GM12878 (cell line): Measurements from ENCODE around the genes UCP3 and XRRA1.

DNA sequence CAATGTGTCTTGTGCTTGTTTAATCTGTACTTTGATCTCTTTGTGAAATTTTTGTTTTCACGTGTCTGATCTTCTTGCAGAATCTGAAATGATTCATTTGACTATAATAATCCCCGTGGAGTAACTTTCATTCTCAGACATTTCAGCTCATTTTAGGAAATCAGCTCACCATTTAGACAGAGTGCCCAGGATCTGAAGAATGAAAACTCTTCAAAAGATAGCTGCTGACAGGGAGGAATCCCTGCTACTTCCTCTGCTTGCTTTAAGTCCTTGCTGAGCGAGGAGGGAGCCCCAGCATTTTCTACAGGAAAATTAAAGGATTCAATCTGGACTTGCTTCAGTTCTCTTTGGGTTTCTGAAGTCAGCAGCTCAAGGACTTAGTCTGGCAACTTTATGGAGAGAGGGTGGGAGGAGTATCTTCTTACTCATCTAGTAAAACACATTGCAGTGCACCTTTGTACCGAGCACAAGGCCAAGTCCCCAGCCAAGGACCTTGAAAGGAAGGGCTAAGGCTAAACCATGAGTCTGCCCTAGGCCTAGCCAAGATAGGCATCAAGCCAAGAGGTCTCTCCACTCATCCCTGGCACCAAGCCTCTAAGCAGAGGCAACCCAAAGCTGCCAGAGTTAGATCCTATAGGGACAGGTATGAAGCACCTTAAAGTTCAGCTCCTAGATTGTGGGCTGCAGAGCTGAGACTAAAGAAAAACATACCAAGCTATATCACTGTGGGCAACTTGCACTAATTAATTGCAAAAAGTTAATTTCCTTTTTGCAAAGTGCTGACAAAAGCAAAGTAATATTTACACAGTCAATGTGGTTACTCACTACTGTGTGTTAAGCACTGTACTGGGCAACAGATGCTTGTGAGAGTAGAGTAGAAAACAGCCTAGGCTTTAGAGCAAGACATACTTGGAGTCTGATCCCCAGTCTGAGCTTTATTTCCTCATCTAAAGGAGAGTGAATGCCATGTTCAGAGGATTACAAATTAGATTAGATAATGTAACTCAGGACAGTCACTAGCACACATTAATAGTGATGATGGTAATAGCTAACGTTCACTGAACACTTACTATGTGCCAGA lies 7.4 kb downstream of the COA4 start:
- RAMPAGE, long total RNA = no peak
- RRBS, 2 experiments = no CpG with 5 or more reads among the region's 5 CpGs
CAGE:
- cytosol, long polyA minus RNA = no peak
- cytosol, long polyA plus RNA = no peak
- long polyA plus RNA = no peak
- nucleolus, long total RNA = no peak
- nucleus, long polyA plus RNA = no peak
- nucleus, long total RNA = no peak

- RAMPAGE, long total RNA = no peak
- RRBS, 2 experiments = no CpG with 5 or more reads among the region's 9 CpGs
CAGE:
- cytosol, long polyA minus RNA = no peak
- cytosol, long polyA plus RNA = no peak
- long polyA plus RNA = no peak
- nucleolus, long total RNA = no peak
- nucleus, long polyA plus RNA = no peak
- nucleus, long total RNA = no peak
Observed at GRCh38 chr11:73875511-73876239, 971 bp downstream of the COA4 start.

- RAMPAGE, long total RNA = no peak
- RRBS, 2 experiments = 48% methylated on average over 2 to 3 of the region's 9 CpGs
CAGE:
- cytosol, long polyA minus RNA = no peak
- cytosol, long polyA plus RNA = no peak
- long polyA plus RNA = no peak
- nucleolus, long total RNA = no peak
- nucleus, long polyA plus RNA = no peak
- nucleus, long total RNA = no peak
Observed at GRCh38 chr11:73964852-73965459, 14.1 kb downstream of the DNAJB13 start.

GRCh38 chr11:73969302-73969947 lies 13.2 kb downstream of the UCP2 start:
- RAMPAGE, long total RNA = no peak
- RRBS, 2 experiments = no CpG with 5 or more reads among the region's 3 CpGs
CAGE:
- cytosol, long polyA minus RNA = no peak
- cytosol, long polyA plus RNA = no peak
- long polyA plus RNA = no peak
- nucleolus, long total RNA = no peak
- nucleus, long polyA plus RNA = no peak
- nucleus, long total RNA = no peak

DNA sequence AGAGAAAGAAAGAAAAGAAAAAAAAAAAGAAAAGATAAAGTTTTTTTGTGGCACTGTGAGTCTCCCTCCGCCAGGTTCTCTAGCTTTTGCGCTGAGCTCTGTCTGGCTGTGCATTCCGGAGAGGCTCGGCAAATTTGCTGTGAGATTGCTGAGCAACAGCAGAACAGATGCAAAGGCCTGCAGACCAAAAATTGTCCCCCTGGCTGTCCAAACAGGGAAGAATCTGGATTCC lies 1.4 kb upstream of the UCP2 start:
- RAMPAGE, long total RNA = no peak
- RRBS, 2 experiments = no CpG with 5 or more reads among the region's 4 CpGs
CAGE:
- cytosol, long polyA minus RNA = no peak
- cytosol, long polyA plus RNA = no peak
- long polyA plus RNA = no peak
- nucleolus, long total RNA = no peak
- nucleus, long polyA plus RNA = no peak
- nucleus, long total RNA = no peak

- RAMPAGE, long total RNA = no peak
- RRBS, 2 experiments = no CpG with 5 or more reads among the region's 1 CpG
CAGE:
- cytosol, long polyA minus RNA = no peak
- cytosol, long polyA plus RNA = no peak
- long polyA plus RNA = no peak
- nucleolus, long total RNA = no peak
- nucleus, long polyA plus RNA = no peak
- nucleus, long total RNA = no peak
Observed at GRCh38 chr11:73995167-73995535, 12.5 kb upstream of the UCP2 start.

GRCh38 chr11:74001429-74002210 lies 7.3 kb downstream of the UCP3 start:
- RAMPAGE, long total RNA = no peak
- RRBS, 2 experiments = no CpG with 5 or more reads among the region's 17 CpGs
CAGE:
- cytosol, long polyA minus RNA = no peak
- cytosol, long polyA plus RNA = no peak
- long polyA plus RNA = no peak
- nucleolus, long total RNA = no peak
- nucleus, long polyA plus RNA = no peak
- nucleus, long total RNA = no peak

- RAMPAGE, long total RNA = no peak
- RRBS, 2 experiments = no CpG with 5 or more reads among the region's 5 CpGs
CAGE:
- cytosol, long polyA minus RNA = no peak
- cytosol, long polyA plus RNA = no peak
- long polyA plus RNA = no peak
- nucleolus, long total RNA = no peak
- nucleus, long polyA plus RNA = no peak
- nucleus, long total RNA = no peak
Observed at GRCh38 chr11:74008885-74009396, at the start of gene UCP3. UCP3 (minus strand) TSS chr11:74009085.

DNA sequence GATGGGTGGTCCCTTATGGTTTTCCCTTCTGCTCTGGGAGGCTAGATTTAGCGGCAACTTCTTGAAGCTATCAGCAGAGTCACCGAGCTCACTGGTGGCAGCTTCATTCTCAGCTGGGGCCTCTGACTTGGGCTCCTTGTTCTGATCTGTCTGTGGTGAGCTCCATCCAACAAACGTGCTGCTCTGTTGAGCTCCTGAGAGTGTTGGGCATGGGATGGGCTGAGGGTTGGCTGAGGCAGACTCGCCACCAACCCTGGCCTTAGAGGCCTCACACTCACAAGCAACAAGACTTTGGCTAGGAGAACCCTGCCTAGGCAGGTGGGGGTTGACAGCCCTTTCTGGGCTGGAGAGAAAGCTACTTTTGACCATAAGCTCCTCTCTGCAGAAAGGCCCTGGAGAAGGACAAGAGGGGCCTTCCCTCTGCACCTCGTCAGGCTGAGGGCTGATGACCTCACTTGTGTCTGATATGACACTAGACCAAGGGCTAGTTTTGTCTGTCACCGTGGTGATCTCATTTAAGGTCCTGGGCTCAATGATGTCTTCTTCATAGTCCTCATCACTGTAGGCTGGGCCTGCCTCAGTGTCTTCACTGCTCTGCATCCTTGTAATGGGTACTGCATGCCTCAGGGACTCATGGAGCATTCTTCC lies 24.7 kb upstream of the UCP3 start:
- RAMPAGE, long total RNA = no peak
- RRBS, 2 experiments = no CpG with 5 or more reads among the region's 6 CpGs
CAGE:
- cytosol, long polyA minus RNA = no peak
- cytosol, long polyA plus RNA = no peak
- long polyA plus RNA = no peak
- nucleolus, long total RNA = no peak
- nucleus, long polyA plus RNA = no peak
- nucleus, long total RNA = no peak

- RAMPAGE, long total RNA = no peak
- RRBS, 2 experiments = no CpG with 5 or more reads among the region's 2 CpGs
CAGE:
- cytosol, long polyA minus RNA = no peak
- cytosol, long polyA plus RNA = no peak
- long polyA plus RNA = no peak
- nucleolus, long total RNA = no peak
- nucleus, long polyA plus RNA = no peak
- nucleus, long total RNA = no peak
Observed at GRCh38 chr11:74319080-74319576, 7.7 kb upstream of the P4HA3 start.

DNA sequence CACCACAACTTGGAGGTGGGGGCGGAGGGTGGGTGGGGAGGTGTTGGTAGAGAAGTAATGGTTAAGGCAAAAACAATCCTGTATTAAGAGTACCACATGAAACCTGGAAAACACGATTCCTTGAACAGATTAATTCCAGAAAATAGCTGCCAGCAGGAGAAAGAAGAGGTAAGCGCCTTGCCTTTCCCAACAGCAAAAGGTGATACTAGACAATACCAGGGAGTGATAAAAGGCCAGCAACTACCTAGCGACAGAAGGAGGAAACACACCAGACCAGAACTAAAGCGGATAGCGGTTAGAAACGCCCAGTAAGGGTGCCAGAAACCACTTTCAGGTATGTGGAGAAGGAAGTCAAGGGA lies 918 bp downstream of the PGM2L1 start:
- RAMPAGE, long total RNA = no peak
- RRBS, 2 experiments = no CpG with 5 or more reads among the region's 7 CpGs
CAGE:
- cytosol, long polyA minus RNA = no peak
- cytosol, long polyA plus RNA = no peak
- long polyA plus RNA = no peak
- nucleolus, long total RNA = no peak
- nucleus, long polyA plus RNA = no peak
- nucleus, long total RNA = no peak

- RAMPAGE, long total RNA = no peak
- RRBS, 2 experiments = no CpG with 5 or more reads among the region's 7 CpGs
CAGE:
- cytosol, long polyA minus RNA = no peak
- cytosol, long polyA plus RNA = no peak
- long polyA plus RNA = no peak
- nucleolus, long total RNA = no peak
- nucleus, long polyA plus RNA = no peak
- nucleus, long total RNA = no peak
Observed at GRCh38 chr11:74617855-74618098, 25.4 kb downstream of the POLD3 start.

GRCh38 chr11:74783543-74784082 lies 35.0 kb downstream of the RNF169 start:
- RAMPAGE, long total RNA = no peak
- RRBS, 2 experiments = no CpG with 5 or more reads among the region's 1 CpG
CAGE:
- cytosol, long polyA minus RNA = no peak
- cytosol, long polyA plus RNA = no peak
- long polyA plus RNA = no peak
- nucleolus, long total RNA = no peak
- nucleus, long polyA plus RNA = no peak
- nucleus, long total RNA = no peak

GRCh38 chr11:74820381-74821190 lies 71.9 kb downstream of the RNF169 start:
- RAMPAGE, long total RNA = no peak
- RRBS, 2 experiments = no CpG with 5 or more reads among the region's 2 CpGs
CAGE:
- cytosol, long polyA minus RNA = no peak
- cytosol, long polyA plus RNA = no peak
- long polyA plus RNA = no peak
- nucleolus, long total RNA = no peak
- nucleus, long polyA plus RNA = no peak
- nucleus, long total RNA = no peak

- RAMPAGE, long total RNA = no peak
- RRBS, 2 experiments = no CpG with 5 or more reads among the region's 1 CpG
CAGE:
- cytosol, long polyA minus RNA = no peak
- cytosol, long polyA plus RNA = no peak
- long polyA plus RNA = no peak
- nucleolus, long total RNA = no peak
- nucleus, long polyA plus RNA = no peak
- nucleus, long total RNA = no peak
Observed at GRCh38 chr11:74837194-74838101, 88.8 kb downstream of the RNF169 start.

DNA sequence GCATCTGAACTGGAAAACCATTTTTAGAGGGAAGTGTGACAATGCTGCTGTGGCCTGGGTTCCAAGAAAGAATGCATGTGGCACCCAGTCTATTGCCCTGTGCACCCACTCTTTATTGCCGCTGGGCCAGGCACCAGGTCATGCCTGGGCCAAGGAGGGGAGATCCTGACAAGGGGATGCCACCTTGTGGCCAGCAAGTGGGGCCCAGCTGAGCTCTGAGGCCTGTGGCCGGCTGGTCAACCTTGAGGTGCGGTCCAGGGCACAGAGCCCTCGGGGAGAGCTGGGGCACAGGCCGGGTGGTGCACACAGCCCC lies 94.2 kb downstream of the RNF169 start:
- RAMPAGE, long total RNA = no peak
- RRBS, 2 experiments = 90 to 94% methylated on average over 4 of the region's 5 CpGs
CAGE:
- cytosol, long polyA minus RNA = no peak
- cytosol, long polyA plus RNA = no peak
- long polyA plus RNA = no peak
- nucleolus, long total RNA = no peak
- nucleus, long polyA plus RNA = no peak
- nucleus, long total RNA = no peak

- RAMPAGE, long total RNA = start-site peak on the minus strand at chr11:74949057-74949133, 88 and 72 reads in 2 replicates; start-site peak on the plus strand at chr11:74949259-74949364, 1,588 and 2,141 reads in 2 replicates
- RRBS, 2 experiments = under 1 to 2% methylated on average over 14 to 24 of the region's 76 CpGs
CAGE:
- cytosol, long polyA minus RNA = start-site peak on the minus strand at chr11:74949058-74949071, 56 reads; start-site peak on the plus strand at chr11:74949539-74949546, 17 reads
- cytosol, long polyA plus RNA = start-site peak on the plus strand at chr11:74949288-74949368, 150 and 198 reads in 2 replicates
- long polyA plus RNA = start-site peak on the minus strand at chr11:74949055-74949133, 29 and 76 reads in 2 replicates; start-site peak on the plus strand at chr11:74949288-74949366, 49 and 126 reads in 2 replicates
- nucleolus, long total RNA = start-site peak on the plus strand at chr11:74949287-74949292, 19 reads; start-site peak on the plus strand at chr11:74949346-74949425, 27 reads
- nucleus, long polyA plus RNA = no peak
- nucleus, long total RNA = no peak
Observed at GRCh38 chr11:74948558-74949750, at the start of gene XRRA1. XRRA1 (minus strand) TSS chr11:74949091.

DNA sequence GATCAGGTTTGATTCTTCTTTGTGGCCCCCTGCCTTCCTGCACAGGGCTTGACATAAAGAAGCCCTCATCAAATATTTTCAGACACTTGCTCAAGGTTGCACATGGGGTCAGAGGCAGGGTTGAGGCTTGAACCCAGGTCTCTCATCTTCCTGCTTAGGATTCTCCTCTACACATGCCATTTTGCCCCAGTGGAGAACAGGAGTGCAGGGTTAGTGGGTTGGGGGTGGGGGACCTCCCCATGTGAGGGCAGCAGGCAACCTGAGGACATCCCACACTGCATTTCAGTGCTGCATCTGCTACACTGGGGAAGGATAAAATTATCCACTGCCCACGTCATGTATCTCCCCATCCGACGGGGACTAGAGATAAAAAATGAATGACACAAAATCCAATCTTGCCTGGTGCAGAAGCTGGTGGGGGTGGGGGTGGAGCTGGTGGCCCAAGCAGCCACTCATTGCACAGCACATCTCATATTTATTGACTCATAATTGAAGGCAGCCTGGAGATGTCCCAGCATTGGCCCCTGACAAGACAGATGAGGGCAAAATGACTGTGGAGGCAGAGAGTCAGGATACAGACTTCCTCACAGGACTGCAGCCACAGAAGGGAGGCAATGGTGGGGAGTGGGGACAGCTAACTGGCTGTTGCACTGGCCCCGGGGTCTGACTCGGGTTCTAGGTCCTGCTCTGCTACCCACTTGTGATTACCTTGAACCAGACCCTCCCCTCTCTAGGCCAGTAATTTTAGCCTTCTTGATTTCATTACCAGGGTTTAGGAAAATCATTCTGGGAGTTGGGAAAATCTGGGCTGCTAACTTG lies 41.4 kb downstream of the NEU3 start:
- RAMPAGE, long total RNA = no peak
- RRBS, 2 experiments = no CpG with 5 or more reads among the region's 5 CpGs
CAGE:
- cytosol, long polyA minus RNA = no peak
- cytosol, long polyA plus RNA = no peak
- long polyA plus RNA = no peak
- nucleolus, long total RNA = no peak
- nucleus, long polyA plus RNA = no peak
- nucleus, long total RNA = no peak

GRCh38 chr11:75159953-75160912 lies 9.3 kb downstream of the SLCO2B1 start:
- RAMPAGE, long total RNA = no peak
- RRBS, 2 experiments = no CpG with 5 or more reads among the region's 8 CpGs
CAGE:
- cytosol, long polyA minus RNA = no peak
- cytosol, long polyA plus RNA = no peak
- long polyA plus RNA = no peak
- nucleolus, long total RNA = no peak
- nucleus, long polyA plus RNA = no peak
- nucleus, long total RNA = no peak

DNA sequence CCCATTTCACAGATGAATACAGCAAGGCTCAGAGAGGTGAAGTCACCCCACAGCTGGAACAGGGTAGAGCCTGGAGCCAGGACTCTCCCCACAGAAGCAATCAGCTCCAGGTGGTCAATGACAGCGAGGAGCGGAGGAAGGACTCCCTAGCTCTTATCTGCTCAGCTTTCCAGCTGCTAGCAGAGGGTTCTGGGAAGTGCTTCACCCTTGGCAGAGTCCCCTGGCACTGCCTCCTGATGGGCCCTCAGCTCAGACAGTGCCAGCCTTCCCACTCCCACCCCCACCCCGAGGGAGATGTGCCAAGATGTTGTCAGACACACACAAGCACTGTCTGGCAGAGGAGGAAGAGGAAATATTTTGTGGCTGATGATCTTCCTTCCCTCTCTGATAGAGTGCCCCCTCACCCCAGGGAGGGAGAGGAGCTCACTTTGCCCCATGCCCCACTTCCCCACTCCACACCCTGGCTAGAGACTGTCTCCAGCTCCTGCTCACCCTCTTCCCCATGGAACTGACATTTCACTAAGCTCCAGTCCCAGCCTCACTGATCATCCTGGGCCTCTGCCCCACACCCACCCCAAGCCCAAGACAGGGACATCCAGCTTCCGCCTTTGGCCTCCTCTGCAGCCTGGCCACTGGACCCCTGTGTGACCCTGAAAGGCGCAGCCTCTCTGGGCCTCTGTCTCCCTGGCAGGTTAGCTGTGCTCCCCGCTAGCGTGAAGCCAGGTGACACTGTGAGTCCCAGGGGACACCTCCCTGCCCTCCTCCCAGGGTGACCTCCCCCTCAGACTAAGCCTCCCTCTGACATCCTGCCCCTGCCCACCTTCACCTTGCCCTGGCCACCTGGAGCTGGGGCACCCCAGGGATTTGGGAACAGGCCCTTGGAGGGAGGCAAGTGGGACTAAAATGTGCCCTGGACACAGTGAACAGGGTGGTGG lies 44.4 kb downstream of the SLCO2B1 start:
- RAMPAGE, long total RNA = no peak
- RRBS, 2 experiments = no CpG with 5 or more reads among the region's 7 CpGs
CAGE:
- cytosol, long polyA minus RNA = no peak
- cytosol, long polyA plus RNA = no peak
- long polyA plus RNA = no peak
- nucleolus, long total RNA = no peak
- nucleus, long polyA plus RNA = no peak
- nucleus, long total RNA = no peak